ENCODE results near the genes ANKRD66, CRISP3, IL17A and EFHC1.

- RRBS, 2 experiments = no CpG with 5 or more reads among the region's 5 CpGs
Measured at GRCh38 chr6:46427608-46428224, 63.5 kb downstream of the RCAN2 start.

GRCh38 chr6:46509974-46510301 is 18.7 kb upstream of the RCAN2 start:
- RRBS, 2 experiments = no CpG with 5 or more reads among the region's 3 CpGs

DNA sequence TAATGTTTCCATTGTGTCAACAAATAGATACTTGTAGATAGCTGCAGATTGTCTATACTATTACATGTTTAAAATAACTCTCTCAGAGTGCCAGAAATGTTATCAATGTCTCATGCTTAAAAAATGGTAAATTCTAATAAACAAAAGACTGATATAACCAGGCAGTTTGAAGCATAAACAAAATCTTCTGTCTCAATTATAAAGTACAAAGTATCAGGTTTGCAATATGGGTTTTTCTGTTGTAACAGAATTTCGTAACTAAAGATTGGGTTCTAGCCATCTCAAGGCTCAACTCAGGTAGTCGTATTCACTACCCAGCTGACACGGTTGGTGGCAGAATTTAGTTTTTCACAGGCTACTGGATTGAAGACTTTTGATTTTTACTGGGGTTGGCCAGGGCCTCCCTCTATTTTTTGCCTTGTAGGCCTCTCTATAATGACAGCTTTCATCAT is 3.8 kb downstream of the CYP39A1 start:
- RRBS, 2 experiments = no CpG with 5 or more reads among the region's 3 CpGs

DNA sequence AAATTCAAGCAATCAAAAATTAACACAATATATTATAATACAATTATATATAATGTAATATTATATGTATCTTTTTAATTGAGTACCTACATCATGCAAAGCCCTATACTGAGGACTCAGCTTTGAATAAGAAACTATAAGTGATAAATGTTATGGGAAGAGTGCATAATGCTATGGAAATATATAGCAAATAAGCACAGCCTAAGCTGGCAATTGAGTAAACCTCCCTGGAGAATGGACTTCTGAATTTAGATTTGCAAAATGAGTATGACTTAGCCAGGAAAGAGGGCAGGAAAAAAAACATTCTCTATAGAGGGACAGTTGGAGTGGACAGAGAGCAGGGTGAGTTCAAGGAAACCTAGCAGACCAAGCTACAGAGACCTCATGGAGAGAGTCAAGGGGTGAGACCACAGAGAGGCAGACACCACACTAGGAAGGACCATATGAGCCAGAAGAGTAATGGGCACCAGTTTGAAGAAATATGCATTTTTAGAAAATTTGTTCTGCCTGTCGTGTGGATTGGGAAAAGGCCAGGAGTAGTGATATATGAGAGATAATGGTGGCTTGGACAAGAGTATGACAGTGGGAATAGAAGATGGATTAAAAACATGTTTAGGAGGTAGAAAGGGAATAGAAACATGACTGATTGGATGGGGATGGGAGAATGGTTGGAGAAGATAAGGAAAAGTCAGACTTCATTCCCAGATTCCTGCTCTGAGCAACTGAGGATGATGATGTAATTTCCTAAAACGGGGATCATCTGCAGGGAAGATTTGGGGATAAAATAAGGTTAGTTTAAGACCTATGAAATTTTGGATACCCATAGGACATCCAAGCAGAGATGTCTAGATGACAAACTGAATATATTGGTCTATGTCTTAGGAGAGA is 15.5 kb upstream of the TDRD6 start:
- RRBS, 2 experiments = no CpG with 5 or more reads among the region's 2 CpGs

GRCh38 chr6:46677331-46677981 is 10.2 kb upstream of the TDRD6 start:
- RRBS, 2 experiments = no CpG with 5 or more reads among the region's 6 CpGs

- RRBS, 2 experiments = no CpG with 5 or more reads among the region's 2 CpGs
Measured at GRCh38 chr6:46746608-46747055, at the start of gene ANKRD66. TSS of gene ANKRD66 (plus strand) at chr6:46746933.

- RRBS, 2 experiments = no CpG with 5 or more reads among the region's 3 CpGs
Measured at GRCh38 chr6:46832182-46832385, 38.9 kb downstream of the MEP1A start.

DNA sequence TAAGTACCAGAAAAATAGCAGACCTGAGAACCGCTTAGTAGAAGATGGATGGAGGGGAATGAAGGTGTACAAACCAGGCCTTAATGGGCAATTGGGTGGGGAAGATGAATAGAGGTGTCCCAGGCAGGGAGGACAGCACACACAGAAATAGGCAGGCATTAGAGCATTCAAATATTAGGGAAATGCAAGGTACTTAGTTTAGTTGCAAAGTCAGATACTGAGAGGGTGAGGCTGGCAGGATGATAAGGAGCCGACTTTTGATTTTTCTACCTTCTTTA is 31.1 kb upstream of the ADGRF5 start:
- RRBS, 2 experiments = no CpG with 5 or more reads among the region's 2 CpGs

GRCh38 chr6:47083759-47083981 is 41.5 kb upstream of the ADGRF1 start:
- RRBS, 2 experiments = no CpG with 5 or more reads among the region's 2 CpGs

DNA sequence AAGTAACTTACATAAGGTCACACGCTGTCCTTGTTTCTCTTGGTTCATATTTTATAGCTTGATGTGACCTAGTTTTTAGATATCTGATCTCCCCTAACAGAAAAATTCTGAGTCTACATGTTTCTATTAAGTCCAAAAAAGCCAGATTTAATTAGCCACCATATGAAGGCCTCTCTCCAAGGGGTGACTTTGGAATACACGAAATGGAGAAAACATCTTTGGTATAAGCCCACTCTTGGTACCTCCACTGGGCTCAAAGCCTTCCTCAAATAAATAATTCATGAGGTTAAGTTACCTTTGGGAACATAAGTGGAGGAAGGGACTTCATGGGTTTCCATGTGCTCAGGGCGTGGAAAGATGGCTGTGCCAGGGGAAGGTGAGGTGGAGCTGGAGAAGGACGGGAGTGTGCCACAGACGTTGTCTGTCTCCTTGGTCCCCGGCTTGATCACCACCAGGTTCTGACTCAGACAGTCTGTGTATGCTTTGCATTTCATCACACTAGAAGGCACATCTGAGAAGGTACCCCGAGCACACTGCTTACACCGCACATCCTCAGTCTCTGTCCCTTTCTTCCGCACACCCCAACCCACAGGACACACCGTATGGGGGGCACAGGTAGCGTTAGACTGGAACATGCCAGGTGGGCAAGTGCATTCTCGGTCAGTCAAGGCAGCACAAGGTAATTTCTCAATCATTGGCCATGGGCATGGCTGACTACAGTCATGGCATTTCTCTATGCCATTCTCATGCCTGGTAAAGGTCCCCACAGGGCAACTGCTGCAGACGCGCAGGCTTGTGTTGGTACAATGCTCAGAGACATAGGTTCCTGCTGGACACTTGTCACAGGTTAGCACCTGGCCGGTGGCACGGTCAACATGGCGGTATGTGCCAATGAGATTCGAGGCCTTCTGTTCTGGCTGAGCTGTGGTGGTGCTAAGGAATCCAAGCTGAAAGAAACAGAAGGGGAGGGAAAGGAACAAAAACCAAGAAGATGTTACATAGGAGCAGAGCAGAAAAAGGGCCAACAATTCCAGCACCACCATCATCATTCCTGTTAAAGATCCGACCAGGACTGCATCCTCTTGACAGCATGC is 23.7 kb downstream of the TNFRSF21 start:
- RRBS, 2 experiments = no CpG with 5 or more reads among the region's 19 CpGs

- RRBS, 2 experiments = 0% methylated on average over 1 of the region's 6 CpGs; no CpG with 5 or more reads in 1 of the 2 experiments
Measured at GRCh38 chr6:47478733-47479069, 1.1 kb downstream of the CD2AP start.

DNA sequence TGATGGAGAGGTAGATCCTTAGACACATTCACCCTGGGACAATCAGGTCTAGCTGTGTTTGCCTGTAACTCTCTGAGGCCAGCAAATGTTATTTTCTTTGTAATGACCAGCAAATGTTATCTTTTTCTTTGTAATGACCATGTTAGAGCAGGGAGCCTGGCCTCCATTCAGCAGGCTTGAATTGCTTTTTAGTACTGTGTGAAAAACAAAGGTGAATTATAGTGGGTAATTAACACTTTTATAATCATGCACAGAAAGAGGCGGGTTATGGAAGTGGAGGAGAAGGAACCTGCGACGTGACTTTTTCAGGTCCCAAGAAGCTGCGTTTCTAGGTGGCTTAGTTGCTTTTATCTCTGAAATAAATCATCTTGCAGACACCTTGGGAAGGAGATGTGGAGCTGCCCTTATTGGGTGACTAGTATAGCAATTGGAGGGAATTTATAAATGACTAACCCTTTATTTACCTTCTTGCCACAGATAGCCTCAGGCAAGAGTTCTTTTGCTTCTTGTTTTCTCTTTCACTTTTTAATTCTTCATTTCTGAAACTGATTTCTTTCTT is 2.8 kb downstream of the ADGRF4 start:
- RRBS, 2 experiments = no CpG with 5 or more reads among the region's 4 CpGs

DNA sequence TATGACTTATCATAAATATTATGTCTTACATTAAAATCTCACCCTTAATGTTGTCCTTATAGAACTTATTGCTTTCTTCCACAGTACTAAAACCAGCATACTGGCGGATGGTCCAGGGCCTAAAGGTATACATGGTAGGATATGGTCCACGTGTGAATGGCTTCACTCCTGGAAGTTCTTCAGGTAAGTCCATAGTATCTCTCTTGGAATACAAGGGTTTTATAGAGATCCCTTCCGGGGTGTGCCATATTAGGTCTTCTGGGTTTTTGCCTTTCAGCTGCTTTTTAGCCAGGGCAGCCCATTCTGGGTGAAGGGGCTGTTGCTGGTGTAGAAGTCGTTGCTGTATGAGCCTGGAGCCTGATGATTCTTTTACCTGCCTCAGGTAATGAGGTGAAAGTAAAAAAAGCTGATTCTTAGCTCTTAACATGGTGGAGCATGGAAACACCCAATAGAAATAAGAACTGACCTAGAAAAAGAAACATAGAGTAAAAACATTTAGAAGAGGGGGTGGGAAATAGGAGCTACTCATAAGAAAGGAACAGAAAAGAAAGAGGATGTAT is 3.9 kb downstream of the MMUT start:
- RRBS, 2 experiments = no CpG with 5 or more reads among the region's 4 CpGs

GRCh38 chr6:49744121-49744538 is at the start of gene CRISP3:
TSS of gene CRISP3 (minus strand) at chr6:49744388.
- RRBS, 2 experiments = no CpG with 5 or more reads among the region's 2 CpGs

DNA sequence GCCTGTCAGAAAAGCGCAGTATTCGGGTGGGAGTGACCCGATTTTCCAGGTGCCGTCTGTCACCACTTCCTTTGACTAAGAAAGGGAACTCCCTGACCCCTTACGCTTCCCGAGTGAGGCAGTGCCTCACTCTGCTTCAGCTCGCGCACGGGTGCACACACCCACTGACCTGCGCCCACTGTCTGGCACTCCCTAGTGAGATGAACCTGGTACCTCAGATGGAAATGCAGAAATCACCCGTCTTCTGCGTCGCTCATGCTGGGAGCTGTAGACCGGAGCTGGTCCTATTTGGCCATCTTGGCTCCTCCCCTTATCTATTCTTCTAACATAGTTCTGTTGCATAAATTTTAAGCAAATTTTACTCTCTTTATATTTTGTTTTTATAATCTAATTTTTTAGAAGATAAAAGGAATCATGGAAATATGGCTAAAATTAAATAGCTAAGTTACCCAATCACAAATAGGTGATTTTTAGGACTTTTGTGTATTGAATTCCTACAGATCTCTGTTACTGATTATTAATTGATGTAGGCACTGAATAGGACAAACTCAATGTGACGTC is 10.2 kb upstream of the PGK2 start:
- RRBS, 2 experiments = no CpG with 5 or more reads among the region's 15 CpGs

DNA sequence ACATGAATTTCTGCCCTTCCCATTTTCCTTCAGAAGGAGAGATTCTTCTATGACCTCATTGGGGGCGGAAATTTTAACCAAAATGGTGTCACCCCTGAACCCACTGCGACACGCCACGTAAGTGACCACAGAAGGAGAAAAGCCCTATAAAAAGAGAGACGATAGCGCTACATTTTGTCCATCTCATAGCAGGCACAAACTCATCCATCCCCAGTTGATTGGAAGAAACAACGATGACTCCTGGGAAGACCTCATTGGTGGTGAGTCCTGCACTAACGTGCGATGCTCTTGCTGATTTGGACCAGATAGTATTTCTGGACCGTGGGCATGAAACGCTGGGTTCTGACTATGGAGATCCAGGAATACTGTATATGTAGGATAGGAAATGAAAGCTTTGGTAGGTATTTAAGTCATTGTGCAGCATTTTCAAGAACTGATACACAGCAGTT is at the start of gene IL17A:
Gene IL17A (plus strand): TSS at position 177 of the 449 bp plus-strand sequence.
- RRBS, 2 experiments = no CpG with 5 or more reads among the region's 11 CpGs

DNA sequence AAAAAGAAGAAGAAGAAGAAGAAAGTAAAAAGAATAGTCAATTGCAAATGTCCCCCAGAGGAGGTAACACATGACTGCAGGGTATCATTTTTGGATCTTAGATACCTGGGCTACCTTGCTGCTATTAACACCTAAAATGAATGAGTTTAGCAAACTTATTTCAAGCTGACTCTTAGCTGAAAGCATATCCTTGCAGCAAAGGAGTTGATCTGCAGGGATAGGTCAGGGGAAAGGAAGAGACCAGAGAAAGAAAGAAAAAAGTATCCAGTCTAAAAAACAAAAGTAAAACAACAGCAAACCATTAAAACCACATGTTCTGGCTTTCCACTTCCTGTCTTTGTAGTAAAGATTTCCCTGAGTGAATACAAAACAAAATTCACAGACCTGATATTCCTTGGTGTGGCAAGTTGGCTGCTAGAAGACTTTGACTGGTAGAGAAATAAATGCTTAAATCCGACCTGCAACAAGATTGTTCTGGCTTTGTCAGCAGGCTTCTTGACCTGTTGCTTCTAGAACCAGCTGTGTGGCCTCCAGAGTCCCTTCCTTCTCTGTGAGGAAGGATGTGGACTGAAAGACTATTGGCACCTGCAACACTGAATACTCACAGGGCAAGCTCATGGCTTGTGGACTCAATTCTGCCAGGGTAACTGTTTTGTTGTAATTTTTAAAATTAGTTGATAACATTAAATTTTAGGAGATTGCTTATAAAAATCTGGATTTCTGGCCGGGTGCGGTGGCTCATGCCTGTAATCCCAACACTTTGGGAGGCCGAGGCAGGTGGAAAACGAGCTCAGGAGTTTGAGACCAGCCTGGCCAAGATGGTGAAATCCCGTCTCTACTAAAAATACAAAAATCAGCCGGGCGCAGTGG is 23.5 kb upstream of the MCM3 start:
- RRBS, 2 experiments = no CpG with 5 or more reads among the region's 8 CpGs

- RRBS, 2 experiments = no CpG with 5 or more reads among the region's 10 CpGs
Measured at GRCh38 chr6:52363394-52364050, 1.6 kb downstream of the PAQR8 start.

- RRBS, 2 experiments = 1 to 2% methylated on average over 14 of the region's 59 CpGs
Measured at GRCh38 chr6:52419683-52420694, at the start of gene EFHC1. TSS of gene EFHC1 (plus strand) at chr6:52420342.

All from LNCaP clone FGC (cell line).